HT-29 (cell line): ENCODE results near the genes SPATA31C2 and CKS2.

DNA sequence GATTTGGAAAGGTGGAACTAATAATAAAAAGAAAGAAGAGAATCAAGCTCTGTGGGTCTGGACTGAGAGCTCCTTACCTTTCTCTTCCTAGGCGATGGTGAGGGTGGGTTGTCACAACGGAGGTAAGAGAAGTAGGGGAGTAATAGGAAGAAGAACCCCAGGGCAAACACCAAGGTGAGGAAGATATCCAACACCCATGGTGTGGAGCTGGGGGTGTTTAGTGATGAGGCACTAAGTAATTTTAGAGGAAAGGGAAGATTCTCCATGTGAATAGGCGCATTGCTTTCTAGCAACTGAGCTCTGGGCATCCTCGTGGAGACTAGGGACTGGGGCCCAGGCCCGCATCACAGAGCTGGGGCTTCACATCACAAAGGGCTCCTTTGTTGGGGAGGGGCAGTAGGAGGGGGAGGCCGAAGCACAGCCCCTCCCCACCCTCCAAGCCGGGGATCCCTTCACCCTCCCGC lies at the start of gene SPATA31C2:
Gene SPATA31C2 (minus strand): TSS at position 295 of the 464 bp plus-strand sequence.
- RAMPAGE, long total RNA: no peak

- RAMPAGE, long total RNA: no peak
Observed at GRCh38 chr9:88198166-88198874, 60.0 kb upstream of the SPATA31C2 start.

DNA sequence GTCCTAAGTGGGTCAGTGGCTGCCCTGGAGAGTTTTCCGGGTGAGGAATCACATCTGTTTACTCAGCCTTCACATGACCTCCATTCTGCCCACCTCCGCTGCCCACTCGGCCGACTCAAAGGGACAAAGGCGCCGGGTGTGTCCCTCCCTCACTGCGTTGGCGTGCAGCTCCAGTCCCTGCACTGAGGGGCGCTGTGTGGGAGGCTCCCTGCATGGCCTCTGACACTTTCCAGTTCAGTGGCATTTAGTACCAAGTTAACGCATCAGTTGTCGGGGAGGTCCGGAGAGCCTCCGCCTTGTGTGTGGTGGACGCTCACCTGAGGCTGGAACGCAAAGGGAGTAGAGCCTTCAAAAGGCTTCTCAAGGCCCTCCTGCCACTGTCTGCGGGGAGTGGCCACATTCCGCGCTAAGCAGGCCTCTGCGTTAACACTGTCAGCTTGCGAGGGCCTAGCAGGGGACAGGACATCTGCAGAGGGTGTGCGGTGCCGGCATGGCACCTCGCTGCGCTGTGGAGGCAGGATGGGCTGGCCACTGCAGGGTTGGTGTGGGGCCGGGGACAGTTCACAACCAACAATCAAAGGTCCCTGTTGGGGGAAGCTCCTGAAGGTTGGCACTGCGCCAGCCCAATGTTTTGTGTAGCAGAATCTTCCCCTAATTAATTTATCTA lies 171.6 kb downstream of the NXNL2 start:
- RAMPAGE, long total RNA: no peak

DNA sequence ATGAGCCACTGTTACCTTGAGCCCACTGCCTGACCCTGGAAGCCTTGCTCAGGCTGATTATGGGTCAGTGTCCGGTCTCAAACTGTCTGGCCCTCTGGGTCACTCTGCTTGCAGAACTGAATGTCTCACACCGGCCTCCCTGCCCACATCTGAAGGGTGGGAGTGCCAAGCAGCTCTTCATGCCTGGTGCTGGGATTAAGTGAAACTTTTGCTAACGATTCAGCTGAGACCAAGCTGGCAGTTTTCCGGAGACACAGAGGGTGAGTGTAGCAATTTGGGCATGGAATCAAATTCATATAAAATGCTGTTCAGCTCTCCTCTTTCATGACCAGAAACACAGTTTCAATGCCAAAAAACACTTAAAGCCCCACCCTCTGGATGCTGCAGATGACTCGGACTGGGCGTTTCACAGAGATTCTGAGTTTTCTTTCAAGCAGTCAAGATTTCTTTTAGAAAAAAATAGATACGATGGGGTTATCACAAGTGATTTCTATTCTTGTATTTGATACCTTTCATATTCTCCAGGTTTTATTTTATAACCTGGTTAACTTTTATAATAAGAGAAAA lies 207.5 kb downstream of the NXNL2 start:
- RAMPAGE, long total RNA: no peak

DNA sequence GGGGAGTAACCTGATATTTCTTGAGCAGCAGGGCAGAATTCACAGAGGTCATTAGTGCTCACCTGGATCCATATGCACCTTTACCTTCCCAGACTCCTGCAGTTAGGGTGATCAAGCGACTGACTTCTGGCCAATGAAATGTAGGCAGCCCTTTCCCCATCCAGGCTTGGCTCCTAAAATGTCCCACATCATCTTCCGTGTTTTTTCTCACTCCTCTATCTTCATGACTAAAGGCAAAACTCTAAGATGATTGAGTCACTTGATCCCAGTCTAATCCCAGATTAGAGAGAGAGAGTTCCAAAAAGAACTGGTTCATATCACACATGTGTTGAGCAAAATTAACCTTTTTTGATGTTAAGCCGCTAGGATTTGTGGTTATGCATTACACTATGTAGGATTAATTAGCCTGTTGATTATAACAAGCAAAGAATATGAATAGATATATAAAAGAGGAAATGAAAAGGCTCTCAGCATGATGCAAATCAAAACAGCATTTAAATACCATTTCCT lies 187.8 kb upstream of the S1PR3 start:
- RAMPAGE, long total RNA: no peak

- RAMPAGE, long total RNA: no peak
Observed at GRCh38 chr9:88990546-88991038, 676 bp upstream of the S1PR3 start.

GRCh38 chr9:88993623-88993989 lies 2.3 kb downstream of the S1PR3 start:
- RAMPAGE, long total RNA: no peak

DNA sequence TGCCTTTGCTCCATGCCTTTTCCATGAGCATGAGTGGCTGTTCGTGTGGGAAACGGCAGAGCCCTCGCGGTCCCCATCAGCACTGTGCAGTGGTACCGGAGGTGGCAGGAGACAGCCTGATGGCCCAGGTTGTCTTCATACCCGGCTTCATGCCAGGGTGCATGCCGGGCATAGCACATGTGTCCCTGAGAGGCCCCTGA lies 6.5 kb downstream of the S1PR3 start:
- RAMPAGE, long total RNA: no peak

- RAMPAGE, long total RNA: no peak
Observed at GRCh38 chr9:89038043-89038497, 46.8 kb downstream of the S1PR3 start.

GRCh38 chr9:89311085-89311914 lies at the start of gene CKS2:
CKS2 (plus strand) TSS chr9:89311195.
- RAMPAGE, long total RNA: start-site peak on the plus strand at chr9:89311195-89311262, 30 and 49 reads in 2 replicates

DNA sequence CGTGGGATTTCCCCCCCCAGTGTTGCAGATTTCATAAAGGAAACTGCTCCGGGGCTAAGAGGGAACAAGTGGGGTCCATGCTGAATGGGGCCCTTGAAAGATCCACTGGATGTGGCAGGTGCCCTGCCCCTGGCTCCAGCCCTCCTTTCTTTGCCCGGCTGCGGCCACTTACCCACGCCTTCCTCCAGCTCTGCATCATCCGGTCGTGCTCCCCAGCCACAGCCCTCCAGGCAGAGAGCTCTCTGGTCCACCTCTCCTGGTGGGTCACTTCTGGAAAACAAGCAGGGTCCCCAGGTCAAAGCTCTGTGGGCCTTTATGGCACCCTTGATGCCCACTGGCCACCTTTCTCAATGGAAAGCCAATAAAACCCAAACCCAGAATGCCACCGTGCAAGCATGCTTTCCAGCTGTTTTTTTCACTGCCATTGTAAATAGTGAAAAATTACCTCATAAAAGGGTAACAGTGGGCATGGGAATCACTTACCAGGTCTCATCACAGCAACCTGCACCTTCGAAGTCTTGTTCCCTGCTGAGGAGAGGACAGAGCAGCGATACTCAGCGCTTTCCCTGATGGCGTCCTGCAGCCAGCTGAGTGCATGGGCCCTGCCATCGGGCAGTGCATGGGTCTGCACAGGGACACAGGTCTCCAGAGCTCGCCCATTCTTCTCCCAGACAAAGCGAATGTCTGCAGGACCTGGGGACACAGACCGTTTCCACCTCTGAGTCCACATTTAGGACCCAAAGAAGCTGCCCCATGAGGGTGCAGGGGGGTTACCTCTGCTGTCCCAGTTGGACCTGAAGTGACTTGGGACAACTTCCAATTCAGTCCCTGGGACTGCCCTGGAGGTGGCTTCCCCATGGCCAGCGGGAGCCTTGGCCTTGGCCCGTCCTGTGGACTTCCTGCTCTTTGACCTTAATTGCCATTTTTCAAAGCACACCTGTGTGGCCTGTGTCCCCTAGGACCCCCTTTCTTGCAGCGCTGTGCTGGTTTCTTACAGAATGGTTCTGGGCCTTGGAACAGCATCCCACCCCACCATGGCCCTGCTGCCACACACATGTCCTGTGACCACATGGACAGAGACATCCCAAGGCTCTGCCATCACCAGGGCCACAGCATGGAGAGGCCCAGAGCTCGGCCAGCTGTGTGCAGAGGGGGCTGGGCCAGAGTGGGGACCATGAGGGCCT lies 45.4 kb downstream of the SECISBP2 start:
- RAMPAGE, long total RNA: no peak

DNA sequence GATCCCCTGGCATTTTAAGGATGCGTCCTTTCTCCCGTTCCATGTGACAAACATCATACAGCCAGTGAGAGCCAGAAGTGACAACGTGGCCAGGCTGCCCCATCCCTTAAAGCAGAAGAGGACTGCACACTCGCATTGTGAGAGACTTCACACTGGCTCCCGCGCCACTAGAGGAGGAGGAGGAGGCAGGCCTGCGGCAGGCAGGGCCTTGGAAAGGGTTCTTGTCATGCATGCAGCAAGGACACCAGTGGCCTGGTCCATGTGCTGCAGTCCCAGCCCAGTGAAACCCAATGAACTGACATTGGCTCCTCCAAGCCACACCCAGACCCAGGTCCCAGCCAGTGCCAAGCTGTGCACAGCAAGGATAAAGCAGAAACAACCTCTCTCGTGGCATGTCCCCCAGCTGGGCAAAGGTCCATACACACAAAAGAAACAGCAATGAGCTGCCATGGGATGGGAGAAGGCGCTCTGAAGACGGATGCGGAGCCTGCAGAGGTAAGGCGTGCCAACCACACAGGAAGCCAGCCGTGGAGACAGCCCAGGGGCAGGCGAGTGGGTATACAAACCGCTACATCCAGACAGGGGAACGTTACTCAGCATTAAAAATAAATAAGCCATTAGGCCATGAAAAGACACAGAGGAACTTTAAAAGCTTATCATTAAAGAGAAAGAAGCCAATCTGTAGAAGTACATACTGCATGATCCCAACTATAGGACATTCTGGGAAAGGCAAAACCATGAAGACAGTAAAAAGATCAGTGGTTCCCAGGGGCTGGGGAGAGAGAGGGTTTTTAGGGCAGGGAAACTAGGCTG lies 89.2 kb downstream of the SEMA4D start:
- RAMPAGE, long total RNA: no peak

- RAMPAGE, long total RNA: no peak
Observed at GRCh38 chr9:89440490-89441136, 57.3 kb downstream of the SEMA4D start.

DNA sequence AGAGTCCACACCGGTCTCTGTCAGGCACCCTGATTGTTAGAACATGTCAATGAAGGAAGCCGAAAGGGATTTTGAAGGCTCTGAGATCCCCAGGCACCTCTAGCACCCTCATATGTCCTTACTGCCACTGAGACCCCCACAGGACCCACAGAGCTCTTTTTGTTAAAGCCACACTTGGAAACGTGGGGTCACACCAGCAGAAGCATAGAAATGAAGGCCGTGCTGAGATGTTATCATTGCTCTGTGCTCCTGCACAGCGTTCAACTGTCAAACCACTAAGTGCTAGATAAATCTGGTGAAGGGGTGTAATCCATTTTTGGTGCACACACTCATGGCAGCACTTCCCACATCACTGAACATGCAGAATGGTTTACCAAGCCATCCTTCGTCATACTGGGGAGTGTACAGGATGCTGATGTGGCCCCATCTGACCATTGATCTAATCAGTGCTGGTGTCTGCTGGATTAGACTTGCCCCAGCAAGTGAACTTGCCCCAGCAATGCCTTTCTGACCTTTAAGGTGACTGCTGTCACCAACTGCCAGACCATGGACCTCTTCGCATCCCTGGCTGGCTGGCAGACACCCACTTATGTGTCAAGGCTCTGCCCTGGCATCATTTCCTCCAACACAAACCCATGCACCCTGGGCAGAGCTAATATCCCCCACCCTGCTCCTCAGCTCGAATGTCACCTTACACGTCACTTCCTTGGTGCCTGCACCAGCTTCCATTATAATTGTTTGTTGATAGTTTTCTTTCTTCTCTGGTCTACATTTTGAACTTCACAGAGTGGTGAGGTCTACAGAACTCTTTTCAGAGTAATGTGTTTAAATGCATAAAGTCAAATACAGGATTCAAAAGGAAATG lies 4.2 kb upstream of the SEMA4D start:
- RAMPAGE, long total RNA: no peak

GRCh38 chr9:89528351-89529055 lies 30.6 kb upstream of the SEMA4D start:
- RAMPAGE, long total RNA: no peak

DNA sequence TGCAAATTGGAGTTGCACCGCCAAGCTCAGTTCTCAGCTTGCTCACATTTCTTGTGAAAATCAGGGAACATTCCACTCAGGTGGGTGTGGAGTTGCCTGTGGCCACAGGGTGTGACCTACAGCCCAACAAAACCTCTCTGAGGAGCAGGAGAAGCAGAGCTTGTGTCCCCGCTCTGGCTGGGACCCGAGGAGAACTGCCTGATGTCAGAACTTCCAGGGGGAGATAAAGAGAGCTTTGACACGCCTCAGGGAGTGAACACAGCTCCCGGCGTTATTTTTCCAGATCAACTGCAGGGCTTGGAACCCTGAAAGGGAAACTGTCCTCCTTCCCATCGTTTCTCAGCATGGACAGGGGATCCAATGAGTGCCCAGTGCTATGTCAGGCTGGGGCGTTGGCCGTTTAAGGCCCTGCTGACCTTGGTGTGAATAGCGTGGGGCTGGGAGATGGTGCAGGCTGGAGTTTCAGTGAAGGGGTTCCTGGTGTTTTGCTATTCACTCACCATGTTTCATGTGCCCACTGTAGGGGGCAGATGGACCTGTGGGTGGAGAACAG lies 21.9 kb downstream of the GADD45G start:
- RAMPAGE, long total RNA: no peak

- RAMPAGE, long total RNA: no peak
Observed at GRCh38 chr9:89634950-89635553, 30.2 kb downstream of the GADD45G start.

- RAMPAGE, long total RNA: no peak
Observed at GRCh38 chr9:89662658-89663252, 57.9 kb downstream of the GADD45G start.

DNA sequence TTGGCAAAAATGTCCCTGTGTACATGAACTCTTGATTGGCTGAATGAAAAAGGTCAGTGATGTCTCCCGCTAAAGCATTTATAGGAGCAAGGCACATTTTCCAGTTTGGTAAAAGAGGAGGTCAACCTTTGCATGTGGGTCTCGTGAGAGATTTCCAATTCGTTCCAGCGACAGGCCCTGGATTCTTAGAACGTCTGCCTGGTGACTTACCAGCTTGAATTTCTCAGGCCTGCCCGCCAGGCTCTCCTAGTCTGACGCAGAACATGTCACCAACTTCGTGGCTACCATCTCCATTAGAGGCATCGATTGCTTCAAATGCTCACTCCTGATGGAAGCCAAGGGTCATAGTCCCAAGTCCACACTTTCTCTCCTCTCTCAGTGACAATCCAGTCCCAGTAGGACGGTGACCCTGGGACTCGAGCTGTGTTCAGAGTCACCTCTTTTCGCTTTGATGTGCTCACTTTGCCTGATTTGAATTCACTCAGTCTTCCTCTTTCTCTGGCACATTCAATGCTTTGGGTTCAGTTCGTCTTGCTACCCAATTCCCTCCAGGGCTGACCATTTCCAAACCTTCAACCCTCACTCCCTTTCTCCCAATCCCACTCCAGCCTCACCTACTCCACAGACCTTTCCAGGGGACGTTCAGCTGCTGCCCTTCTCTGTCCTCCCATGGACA lies 94.8 kb downstream of the GADD45G start:
- RAMPAGE, long total RNA: no peak

- RAMPAGE, long total RNA: no peak
Observed at GRCh38 chr9:89801763-89802221, 197.0 kb downstream of the GADD45G start.